Uterus (tissue), 7 donors: ENCODE measurements around the gene HAVCR2.

DNA sequence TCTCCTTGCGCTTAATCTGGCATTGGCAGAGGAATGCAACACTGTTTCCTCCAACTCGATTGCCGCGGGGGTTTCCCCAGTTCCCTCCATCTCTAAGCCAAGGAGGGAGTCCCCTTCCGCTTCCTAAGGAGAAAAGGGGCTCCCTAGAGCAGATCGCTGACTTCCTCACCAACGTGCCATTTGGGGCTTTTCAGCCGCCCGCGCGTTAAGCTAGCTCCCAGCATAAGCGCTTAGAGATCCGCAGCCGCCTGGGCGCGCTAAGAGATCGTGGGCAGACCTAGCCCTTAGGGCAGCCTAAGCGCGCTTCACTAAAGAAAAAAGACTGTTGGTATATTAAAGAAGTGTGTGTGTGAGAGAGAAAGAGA, 597.9 kb upstream of the SGCD start:
- PRO-cap, 4 experiments: peak in 1 of 4 experiments; most common minus-strand start position 182 of the sequence (in 1)
- RAMPAGE, long total RNA, 2 experiments: no peak in any of the 2 experiments
- RRBS: no CpG with 5 or more reads among the region's 19 CpGs

GRCh38 chr5:156093959-156094522, 232.9 kb upstream of the SGCD start:
- PRO-cap, 4 experiments: no peak in any of the 4 experiments
- RAMPAGE, long total RNA, 2 experiments: no peak in any of the 2 experiments
- RRBS: no CpG with 5 or more reads among the region's 7 CpGs

GRCh38 chr5:156913788-156914817, 48.9 kb downstream of the TIMD4 start:
- PRO-cap, 4 experiments: no peak in any of the 4 experiments
- RAMPAGE, long total RNA, 2 experiments: no peak in any of the 2 experiments
- RRBS: no CpG with 5 or more reads among the region's 8 CpGs

DNA sequence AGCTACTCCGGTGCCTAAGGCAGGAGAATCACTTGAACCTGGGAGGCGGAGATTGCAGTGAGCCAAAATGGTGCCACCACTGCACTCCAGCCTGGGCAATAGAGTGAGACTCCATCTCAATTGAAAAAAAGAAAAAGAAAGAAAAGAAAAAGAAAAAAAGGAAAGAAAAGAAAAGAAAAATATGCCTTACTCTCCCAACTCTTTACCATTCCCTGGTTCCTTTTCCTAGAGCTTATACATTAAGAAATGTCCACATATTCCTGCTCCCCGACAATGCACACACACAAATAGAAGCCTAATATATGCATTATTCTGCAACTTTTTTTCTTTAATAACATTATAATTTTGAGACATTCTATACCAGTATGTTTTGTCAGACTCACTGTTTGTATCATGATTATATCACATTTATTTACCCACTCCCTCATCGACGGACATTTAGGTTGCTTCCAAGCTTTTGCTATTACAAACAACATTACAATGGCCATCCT, 430 bp downstream of the HAVCR2 start:
- PRO-cap, 4 experiments: no peak in any of the 4 experiments
- RAMPAGE, long total RNA, 2 experiments: no peak in any of the 2 experiments
- RRBS: no CpG with 5 or more reads among the region's 5 CpGs

GRCh38 chr5:157108860-157109589, at the start of gene HAVCR2:
Gene HAVCR2 (minus strand): TSS chr5:157109044.
- PRO-cap, 4 experiments: peak in 1 of 4 experiments; most common plus-strand start chr5:157109267 (in 1); most common minus-strand start chr5:157109044 (in 1)
- RAMPAGE, long total RNA, 2 experiments: start-site peak on the minus strand in 1 of 2 experiments, at chr5:157109125-157109156 at its widest, 8 reads per replicate
- RRBS: no CpG with 5 or more reads among the region's 6 CpGs

- PRO-cap, 4 experiments: no peak in any of the 4 experiments
- RAMPAGE, long total RNA, 2 experiments: no peak in any of the 2 experiments
- RRBS: no CpG with 5 or more reads among the region's 3 CpGs
Observed at GRCh38 chr5:157178824-157179314, 1.8 kb upstream of the ITK start.

GRCh38 chr5:157284469-157284893, 18.6 kb downstream of the CYFIP2 start:
- PRO-cap, 4 experiments: no peak in any of the 4 experiments
- RAMPAGE, long total RNA, 2 experiments: no peak in any of the 2 experiments
- RRBS: no CpG with 5 or more reads among the region's 3 CpGs

- PRO-cap, 4 experiments: no peak in any of the 4 experiments
- RAMPAGE, long total RNA, 2 experiments: no peak in any of the 2 experiments
- RRBS: no CpG with 5 or more reads among the region's 9 CpGs
Observed at GRCh38 chr5:157291275-157291817, 25.4 kb downstream of the CYFIP2 start.

- PRO-cap, 4 experiments: no peak in any of the 4 experiments
- RAMPAGE, long total RNA, 2 experiments: no peak in any of the 2 experiments
- RRBS: no CpG with 5 or more reads among the region's 9 CpGs
Observed at GRCh38 chr5:157306482-157307166, 38.9 kb downstream of the FNDC9 start.

DNA sequence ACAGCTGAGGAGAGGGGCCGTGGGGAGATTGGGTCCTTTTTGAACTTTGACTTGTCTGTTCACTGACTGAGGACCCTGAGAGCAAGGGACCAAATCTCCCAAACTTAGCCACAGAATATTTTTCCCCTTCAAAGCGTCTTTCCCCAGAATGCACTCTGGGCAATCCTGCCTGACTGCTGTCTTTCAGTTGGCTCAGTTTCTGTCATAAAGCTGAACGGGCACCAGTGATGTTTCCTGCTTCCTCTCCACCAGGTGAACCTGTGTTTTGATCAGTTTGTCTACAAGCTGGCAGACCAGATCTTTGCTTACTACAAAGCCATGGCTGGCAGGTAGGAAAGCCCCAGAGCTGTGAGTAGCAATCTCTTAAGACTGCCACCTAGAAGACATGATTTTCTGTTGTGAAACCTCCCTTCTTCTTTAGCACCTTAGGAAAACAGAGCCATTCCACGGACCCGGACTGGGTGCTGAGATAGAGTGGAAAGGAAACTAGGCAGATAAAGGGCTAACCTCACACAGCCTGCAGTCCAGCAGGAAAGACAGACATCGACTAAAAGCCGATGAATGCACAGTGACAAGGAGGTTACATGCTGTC, 17.7 kb downstream of the FNDC9 start:
- PRO-cap, 4 experiments: no peak in any of the 4 experiments
- RAMPAGE, long total RNA, 2 experiments: no peak in any of the 2 experiments
- RRBS: no CpG with 5 or more reads among the region's 7 CpGs

DNA sequence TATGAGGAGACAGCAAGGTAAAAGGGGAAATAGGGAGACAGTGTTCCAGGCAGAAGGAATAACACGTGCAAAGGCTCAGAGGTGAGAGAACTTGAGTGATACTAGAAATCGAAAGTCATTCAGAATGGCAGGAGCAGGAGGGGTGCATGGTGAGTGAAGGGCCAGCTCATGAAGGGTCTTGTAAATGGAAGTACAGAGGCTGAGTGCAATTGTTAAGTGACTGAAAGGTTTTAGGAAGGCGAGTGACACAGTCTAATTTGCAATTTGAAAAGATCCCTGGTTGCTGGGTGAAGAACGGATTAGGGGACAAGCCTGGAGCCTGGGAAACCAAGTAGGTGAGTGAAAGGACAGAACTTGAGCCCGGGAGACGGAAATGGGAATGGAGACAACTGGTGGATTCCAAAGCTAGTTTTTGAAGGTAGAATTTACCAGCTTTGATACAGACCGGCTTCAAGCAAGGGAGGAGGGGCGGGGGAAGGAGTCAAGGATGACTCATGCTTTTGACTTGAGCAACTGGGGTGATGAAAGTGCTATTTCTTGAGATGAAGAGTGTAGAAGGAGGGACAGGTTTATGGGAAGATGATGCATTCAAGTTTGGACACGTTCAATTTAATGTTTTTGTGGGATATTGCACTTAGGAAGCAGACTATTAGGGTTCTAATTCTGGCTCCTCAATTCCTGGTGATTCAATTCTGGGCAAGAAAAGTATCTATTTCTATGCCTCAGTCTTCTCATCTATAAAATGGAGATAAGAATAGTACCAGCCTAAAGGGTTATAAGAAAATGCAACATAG, 4.3 kb downstream of the NIPAL4 start:
- PRO-cap, 4 experiments: no peak in any of the 4 experiments
- RAMPAGE, long total RNA, 2 experiments: no peak in any of the 2 experiments
- RRBS: no CpG with 5 or more reads among the region's 9 CpGs

DNA sequence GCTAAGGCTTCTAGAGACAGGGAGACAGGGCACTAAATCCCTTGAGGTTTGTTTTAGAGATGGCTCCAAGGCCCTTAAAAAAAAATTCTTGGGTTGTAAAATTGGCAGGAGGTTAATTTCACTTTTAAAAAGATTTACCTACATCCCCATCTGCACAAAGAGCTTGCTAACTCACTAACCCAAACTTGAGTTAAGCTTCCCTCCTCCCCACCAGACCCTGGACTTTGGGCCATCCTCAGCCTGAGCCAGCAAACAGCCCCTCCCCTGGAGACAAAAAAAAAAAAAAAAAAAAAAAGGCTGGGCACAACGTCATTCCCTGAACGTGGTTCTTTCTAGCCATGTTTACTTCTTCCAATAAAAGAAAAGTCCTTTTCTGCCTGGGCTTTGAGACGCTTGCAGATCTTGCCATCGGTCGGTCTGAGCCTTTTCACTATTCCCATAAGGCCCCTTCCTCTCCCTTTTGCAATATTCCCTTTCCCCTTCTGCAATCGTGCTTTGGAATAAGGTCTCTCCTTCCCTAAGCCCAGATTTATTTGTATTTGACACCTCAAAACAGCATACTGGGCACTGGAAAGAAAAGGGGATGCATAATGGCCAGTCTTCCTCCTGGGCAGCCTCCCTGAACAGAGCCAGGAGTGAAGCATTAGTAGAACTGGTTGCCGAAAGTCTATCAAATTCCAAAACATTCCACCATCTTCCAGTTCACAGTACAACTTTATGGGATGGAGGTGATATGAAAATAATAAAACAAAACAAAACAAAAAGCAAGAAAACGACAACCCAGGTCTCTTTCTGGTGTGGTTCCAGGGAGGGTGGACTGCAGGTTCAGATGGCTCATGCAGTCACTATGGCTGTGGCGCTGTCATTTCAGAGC, 18.2 kb downstream of the NIPAL4 start:
- PRO-cap, 4 experiments: no peak in any of the 4 experiments
- RAMPAGE, long total RNA, 2 experiments: no peak in any of the 2 experiments
- RRBS: no CpG with 5 or more reads among the region's 9 CpGs

- PRO-cap, 4 experiments: peak in 2 of 4 experiments; most common plus-strand start chr5:157549537 (in 1); most common minus-strand start chr5:157549361 (in 2)
- RAMPAGE, long total RNA, 2 experiments: no peak in any of the 2 experiments
- RRBS: no CpG with 5 or more reads among the region's 4 CpGs
Observed at GRCh38 chr5:157549097-157549861, 26.3 kb downstream of the ADAM19 start.

DNA sequence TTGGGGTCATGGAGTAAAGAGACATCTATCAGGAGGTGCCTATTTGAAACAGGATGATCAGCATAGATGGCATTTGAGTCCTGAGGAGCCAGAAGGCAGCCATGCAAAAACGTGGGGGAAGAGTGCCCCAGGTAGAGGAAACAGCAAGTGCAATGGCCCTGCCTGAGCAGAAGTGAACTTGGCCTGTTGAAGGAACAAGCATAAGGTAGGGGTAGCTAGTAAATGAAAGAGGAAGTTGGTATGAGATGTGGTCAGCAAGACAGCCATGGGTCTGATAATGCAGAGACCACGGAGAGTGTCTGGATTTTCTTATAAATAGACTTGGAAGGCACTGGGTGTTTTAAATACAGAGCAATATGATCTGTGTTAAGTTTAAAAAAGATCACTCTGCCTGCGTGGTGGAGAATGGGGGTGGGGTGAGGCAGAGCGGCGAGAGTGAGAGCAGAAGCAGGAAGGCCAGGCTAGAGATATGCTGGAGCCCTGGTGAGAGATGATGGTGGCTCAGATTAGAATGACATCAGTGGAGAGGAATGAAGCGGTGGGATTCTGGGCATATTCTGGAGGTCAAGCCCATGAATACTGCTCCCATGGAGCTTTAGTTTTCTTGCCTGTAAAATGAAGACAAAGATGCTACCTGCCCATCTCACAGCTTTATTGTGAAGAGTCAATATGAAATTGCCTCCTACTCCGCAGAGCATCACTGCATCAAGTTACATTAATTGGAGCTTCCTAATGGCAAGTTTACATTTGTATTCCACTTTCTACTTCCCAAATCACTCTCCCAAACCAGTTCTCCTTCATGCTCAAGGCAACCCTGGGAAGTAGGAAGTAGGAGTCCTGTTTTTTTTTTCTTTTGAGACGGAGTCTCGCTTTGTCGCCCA, 4.1 kb downstream of the ADAM19 start:
- PRO-cap, 4 experiments: no peak in any of the 4 experiments
- RAMPAGE, long total RNA, 2 experiments: no peak in any of the 2 experiments
- RRBS: no CpG with 5 or more reads among the region's 10 CpGs

DNA sequence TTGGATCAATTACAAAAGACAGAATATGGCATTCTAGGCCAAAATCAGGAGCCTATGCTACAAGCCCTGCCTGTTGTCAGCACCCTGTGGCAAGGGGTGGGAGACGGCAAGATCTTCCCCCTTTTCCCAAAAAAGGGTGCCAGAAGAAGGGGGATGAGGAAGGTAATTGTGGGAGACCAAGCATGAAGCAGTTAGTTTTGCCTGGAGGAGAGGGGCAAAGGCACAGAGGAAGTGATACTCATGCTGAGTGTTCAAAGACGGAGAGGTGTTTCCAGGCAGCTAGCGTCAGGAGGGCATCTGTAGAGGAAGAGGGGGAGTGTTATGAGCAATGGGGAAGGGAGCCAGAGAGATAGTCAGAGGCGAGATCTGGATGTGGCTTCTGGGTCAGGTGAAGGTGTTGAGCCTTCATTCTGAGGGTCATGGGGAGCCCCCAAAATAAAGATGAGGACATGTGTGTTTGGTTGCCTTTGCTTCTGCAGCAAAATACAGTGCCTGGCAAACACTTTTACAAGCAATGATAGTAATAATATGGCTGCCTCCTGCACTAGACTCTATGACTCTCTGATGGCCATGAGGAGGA, 27.0 kb upstream of the ADAM19 start:
- PRO-cap, 4 experiments: no peak in any of the 4 experiments
- RAMPAGE, long total RNA, 2 experiments: no peak in any of the 2 experiments
- RRBS: no CpG with 5 or more reads among the region's 4 CpGs

DNA sequence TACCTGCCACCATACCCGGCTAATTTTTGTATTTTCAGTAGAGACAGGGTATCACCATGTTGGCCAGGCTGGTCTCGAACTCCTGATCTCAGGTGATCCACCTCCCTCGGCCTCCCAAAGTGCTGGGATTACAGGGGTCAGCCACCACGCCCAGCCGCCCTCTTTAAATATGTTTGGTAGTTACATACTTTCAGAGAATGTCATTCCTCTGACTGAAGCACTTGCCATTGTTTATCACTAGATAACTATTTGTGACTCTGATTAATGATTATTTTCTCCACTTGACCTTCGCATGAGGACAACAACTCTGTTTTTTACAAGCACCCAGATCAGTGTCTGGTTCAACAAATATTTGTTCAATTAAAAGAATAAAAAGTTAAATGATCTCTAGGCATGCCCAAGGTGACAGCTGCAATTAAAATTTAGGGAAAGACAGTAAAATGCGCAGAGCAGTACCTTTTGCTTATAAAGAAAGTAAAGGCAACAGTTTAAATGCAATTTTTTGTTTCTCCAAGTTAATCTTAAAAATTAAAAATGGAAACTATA, 56.2 kb downstream of the CLINT1 start:
- PRO-cap, 4 experiments: no peak in any of the 4 experiments
- RAMPAGE, long total RNA, 2 experiments: no peak in any of the 2 experiments
- RRBS: no CpG with 5 or more reads among the region's 7 CpGs

DNA sequence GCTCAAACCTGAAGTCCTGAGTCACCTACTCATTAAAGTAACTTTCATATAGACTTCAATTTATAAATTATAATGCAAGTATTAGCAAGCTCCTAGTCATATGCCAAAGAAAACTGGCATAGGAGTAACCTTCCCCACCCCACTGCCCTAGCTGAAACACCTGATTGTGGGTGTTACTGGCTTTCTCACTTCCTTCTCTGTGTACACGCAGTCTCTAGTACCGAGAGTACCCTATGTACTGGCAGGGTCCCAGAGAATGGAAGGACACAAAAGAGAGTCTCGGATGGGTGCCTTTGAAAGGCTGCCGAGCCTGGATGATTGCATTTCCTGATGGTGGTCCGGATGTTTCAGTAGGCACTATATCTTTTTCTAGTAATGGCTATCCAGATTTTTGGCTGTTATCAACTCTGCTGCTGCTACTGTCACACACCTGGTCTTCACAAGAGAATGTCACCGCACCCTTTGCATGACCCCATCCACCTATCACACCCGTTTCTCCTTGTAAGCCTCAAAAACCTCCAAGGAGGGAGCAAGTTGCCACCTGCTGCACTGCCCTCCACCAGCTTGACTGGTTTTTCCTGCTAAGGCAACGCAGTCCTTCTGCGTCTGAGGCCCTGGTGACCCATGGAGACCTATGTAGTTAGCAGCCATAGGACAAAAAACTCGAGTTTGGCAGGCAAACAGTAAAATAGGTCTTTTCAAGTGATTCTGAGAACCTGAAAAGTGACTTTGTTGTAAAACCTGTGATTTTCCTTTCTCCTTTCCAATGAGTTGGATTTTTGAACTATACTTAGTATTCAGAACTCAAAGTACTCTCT, 53.9 kb upstream of the CLINT1 start:
- PRO-cap, 4 experiments: peak in 2 of 4 experiments; most common plus-strand start position 650 of the sequence (in 1); most common minus-strand start position 570 of the sequence (in 2)
- RAMPAGE, long total RNA, 2 experiments: no peak in any of the 2 experiments
- RRBS: no CpG with 5 or more reads among the region's 10 CpGs

GRCh38 chr5:158483520-158483766, 616.3 kb downstream of the EBF1 start:
- PRO-cap, 4 experiments: no peak in any of the 4 experiments
- RAMPAGE, long total RNA, 2 experiments: no peak in any of the 2 experiments
- RRBS: no CpG with 5 or more reads among the region's 3 CpGs

DNA sequence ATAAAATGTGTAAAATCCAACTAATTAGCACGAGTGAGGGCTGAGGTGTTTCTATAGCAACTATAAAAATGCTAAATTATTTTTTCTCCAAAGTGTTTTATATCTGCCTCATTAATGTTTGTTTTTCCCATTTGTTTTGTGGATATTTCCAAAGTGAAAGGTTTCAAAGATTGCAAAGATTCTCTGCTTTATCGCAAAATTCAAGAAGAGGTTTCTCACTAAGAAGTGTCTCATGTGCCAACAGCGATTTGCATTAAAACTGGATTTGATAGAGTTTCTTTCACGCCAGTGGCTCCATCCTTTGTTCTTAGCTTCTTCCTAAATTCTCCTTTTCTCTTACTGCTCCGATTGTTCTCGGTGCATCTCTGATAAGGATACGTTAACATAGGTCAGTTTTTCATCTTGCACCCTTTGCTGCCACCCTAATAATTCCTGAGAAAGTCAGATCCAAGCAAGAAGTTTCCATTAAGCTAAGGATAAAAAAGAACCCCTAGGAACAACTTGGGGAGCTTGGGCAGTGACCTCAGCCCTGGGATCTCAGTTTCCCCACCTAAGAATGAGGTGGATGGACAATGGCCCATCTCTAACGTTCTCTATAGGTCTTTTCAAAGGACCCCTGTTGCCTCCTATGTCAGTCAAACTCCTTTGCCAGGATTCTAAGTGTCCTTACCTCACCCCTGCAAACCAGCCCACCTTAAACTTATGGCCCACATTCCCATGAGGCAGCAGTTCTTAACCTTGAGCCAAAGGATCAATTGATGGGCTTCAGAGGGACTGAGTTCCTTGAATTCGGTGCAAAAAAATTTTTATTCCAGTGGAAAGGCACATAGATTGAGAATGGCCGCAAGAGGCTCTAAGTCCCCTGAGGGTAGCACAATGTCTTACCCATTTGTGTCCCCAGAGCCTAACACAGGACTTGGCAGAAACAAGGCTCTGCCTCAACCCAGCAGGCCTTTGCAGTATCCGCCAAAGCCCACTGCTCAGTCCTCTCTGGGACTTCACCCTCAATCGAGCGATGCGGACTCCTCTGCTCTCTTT, 79.9 kb downstream of the EBF1 start:
- PRO-cap, 4 experiments: no peak in any of the 4 experiments
- RAMPAGE, long total RNA, 2 experiments: start-site peak on the minus strand in 1 of 2 experiments, centred at position 609 of the sequence, 22 reads per replicate
- RRBS: no CpG with 5 or more reads among the region's 14 CpGs

- PRO-cap, 4 experiments: no peak in any of the 4 experiments
- RAMPAGE, long total RNA, 2 experiments: start-site peak on the minus strand in 1 of 2 experiments, at chr5:159048746-159048918 at its widest, 28 reads per replicate
- RRBS: no CpG with 5 or more reads among the region's 2 CpGs
Observed at GRCh38 chr5:159048731-159049115, 51.0 kb downstream of the EBF1 start.